Subcutaneous preadipocyte (primary cell): ENCODE measurements around the genes ALYREF, NPB, MAFG, RAC3 and DCXR.

DNA sequence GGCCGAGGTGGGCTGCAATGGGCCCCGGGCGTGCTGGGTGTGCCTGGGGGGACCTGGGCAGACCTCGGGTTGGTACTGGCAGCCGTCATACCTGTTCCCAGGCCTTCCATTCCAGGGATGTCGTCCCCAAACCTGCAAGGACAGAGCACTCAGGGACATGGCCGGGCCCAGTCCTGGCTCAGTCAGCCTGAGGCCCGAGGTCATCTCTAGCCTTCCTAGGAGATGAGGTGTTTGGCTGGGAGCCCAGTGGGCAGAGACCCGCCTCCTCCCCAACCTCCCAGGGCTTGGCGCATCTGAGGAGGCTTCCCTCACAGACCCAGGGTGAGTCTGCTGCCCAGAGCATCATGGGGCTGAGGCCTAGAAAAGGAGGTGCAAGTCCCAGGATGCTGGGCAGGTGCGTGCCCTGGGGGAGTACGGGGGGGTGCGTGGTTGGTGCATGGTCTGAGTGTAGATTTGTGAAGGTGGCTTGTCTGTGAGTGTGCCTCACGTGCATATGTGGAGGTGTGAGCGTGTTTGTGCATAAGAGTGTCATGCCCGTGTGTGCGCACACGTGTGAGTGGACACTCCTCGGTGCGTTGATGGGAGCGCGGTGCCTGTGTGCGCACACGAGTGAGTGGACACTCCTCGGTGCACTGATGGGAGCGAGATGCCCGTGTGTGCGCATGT lies 4.7 kb downstream of the PDE6G start:
- CAGE, long polyA plus RNA: no peak

GRCh38 chr17:81686785-81687231 lies 3.0 kb downstream of the HGS start:
- CAGE, long polyA plus RNA: no peak

DNA sequence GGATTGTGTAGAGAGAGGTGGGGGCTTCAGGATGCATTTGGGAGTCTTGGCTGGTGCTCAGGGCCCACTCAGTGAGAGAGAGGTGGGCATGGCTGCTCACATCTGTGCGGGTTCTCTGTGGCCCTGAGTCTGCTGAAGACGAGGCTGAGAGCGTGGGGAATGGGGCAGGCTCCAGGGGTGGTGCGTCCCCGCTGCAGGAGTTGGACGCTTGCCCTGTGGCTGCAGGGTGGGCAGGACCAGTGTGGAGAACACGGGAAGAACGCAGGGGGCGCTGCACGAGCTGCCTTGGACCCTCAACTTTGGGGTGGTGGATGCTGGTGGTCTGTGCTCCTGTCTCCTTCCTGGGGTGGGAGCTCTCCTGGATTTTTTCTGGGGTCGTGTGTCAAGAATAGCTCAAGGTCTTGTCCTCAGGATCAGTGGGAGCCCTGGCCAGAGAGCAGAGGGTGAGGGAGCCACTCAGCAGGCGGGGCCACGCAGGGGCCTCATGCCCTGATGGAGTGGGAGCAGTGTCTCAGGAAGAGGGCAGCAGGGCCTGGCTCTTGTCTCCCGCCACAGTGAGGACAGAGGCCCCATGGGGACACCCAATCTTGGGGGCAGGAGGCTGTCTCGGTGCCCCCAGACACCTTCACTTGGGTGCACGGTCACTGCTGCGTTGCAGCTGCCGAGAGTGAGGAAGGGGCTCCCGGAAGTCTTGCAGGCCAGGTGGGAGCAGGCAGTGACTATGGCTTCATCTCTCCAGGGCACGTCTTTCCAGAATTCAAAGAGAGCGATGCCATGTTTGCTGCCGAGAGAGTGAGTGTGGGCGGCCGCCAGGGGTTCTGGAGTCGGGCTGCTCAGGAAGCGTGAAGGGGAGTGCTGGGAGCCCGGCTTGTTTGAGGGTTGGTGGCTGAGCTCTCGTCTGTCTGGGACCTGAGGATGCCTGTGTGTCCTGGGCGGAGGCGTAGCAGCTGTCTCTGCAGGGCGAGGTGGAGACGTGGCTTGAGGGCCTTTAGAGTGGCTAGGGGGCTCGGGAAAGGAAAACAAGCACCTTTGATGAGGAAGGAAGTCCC lies 6.0 kb downstream of the HGS start:
- CAGE, long polyA plus RNA: no peak

GRCh38 chr17:81714115-81714388 lies 2.0 kb downstream of the SLC25A10 start:
- CAGE, long polyA plus RNA: no peak

- CAGE, long polyA plus RNA: no peak
These were observed 5.2 kb downstream of the P4HB start for GRCh38 chr17:81854850-81855903.

GRCh38 chr17:81860777-81861631 lies 669 bp upstream of the P4HB start:
- CAGE, long polyA plus RNA: no peak

DNA sequence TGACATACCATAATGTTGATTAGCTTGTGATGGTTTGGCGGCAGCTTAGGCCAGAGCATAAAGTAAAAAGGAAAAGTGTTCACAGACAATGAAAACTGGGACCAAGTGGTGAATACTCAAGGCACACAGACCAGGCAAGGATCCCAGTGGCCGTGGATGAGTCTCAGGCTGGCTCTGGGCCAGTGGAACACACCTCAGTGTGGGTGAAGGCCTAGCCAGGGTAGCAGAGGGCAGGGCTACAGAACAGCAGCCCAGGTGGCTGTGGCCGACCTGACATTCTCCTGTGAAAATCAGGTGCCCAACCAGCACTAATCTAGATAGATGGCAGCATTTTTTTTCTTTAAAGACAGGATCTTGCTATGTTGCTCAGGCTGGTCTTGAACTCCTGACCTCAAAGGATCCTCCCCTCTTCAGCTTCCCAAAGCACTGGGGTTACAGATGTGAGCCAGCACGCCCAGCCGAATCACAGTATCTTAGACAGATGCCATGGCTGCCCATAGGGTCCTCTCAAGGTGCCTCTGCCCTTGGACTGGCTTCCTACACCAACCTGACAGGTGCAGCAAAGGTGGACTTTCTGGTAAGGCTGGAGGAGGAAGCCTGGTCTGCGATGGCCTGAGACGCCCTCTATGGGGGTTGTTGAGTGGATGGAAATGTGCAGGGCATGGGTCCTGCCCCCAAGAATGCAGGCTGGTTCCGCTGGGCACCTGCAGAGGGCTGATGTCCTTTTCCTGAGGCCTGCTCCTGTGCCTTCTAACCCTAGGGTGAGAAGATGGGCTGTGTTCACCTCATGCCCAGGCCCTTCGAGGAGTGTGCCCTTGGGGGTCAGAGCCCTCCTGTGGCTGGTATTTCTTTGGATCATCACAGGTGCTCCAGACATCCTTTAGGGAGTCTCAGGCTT lies 3.7 kb upstream of the P4HB start:
- CAGE, long polyA plus RNA: no peak

- CAGE, long polyA plus RNA: no peak
These were observed 700 bp downstream of the ARHGDIA start for GRCh38 chr17:81870319-81870955.

- CAGE, long polyA plus RNA: no peak
These were observed 5.6 kb upstream of the ARHGDIA start for GRCh38 chr17:81876723-81877222.

DNA sequence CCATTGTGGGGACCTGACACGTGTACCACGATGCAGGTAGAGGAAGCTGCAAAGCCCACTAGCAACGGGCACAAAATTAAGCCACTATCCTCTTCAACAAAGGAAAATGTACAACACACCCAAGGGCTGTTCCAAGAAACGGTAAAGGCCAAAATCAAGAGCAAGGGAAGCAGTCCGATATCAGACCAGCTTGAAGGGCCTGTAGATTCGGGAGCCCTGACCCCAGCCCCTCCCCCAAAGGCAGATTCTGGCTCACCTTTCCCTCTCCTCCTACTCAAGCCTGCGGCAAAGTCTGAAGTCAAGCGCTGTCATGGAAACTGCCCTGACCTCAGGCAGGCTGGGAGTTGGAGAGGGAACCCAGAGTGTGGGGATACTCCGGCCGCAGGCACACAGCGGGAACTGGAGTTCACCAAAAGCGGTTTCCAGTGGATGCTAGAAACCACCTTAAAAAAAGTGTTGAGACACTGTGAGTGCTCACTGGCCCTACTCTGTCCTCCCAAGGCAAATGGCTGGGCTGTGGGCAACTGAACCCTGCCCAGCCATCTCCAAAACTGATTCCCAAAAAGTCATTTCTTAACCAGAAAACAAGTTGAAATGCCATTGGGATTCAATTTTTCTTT lies 1.7 kb downstream of the ALYREF start:
- CAGE, long polyA plus RNA: no peak

DNA sequence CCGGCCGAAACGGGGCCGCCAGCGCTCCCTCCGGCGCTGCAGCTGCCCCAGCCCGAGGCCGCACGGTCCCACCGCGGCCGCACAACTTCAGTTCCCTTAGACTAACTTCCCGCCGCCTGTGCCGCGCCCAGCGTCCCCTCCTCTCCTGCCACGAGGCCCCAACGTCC lies 578 bp downstream of the ALYREF start:
- CAGE, long polyA plus RNA: no peak

DNA sequence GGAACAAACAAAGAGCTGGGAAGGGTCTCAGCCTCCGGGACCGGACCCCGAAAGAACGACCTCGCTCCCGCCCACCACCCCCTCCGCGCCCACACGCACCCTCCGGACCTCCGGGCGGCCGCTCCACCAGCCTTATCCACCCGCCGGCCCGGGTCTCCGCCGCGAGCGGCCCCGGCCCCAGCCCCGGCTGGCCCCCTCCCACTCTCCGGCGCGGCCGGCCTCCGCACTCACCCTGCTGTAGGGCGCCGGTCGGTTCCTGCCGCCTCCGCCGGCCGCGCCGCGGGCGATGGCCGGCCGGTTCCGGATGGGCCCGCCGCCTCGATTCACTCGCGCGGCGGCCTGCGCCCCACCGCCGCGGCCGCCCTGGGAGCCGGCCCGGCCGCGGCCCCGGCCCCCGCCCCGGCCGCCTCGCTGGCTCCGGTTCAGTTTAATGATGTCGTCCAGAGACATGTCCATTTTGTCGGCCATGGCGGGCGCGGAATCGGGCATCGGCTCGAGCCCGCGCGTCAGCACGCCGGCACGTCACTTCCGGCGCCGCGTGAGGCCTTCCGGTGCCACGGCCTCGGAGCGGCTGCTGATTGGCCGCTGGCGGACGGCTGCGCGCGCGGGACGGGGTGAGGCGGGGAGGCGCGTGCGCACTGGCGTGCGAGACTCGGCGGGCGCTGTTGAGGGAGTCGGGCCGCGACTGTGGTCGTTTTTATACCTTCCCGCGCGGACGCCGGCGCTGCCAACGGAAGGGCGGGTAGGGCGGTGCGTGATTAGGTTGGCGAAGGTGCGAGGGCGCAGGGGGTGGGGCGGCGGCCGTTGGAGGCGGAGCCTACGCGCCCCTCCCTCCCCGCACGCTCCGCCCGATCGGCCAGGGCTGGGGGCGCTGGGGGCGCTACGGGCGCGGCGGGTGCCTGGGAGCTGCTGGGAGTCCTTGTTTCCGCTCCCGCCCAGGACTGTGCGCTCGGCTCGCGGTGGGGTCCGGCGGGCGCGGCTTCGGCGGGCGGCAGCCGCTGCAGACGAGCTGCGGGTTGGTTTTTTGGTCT lies at the start of gene ALYREF:
ALYREF (minus strand) TSS at position 495 of the 1,031 bp plus-strand sequence.
- CAGE, long polyA plus RNA: start-site peak on the plus strand centred at position 653 of the sequence, 71 bp wide, 2,729 and 469 reads in 2 replicates

DNA sequence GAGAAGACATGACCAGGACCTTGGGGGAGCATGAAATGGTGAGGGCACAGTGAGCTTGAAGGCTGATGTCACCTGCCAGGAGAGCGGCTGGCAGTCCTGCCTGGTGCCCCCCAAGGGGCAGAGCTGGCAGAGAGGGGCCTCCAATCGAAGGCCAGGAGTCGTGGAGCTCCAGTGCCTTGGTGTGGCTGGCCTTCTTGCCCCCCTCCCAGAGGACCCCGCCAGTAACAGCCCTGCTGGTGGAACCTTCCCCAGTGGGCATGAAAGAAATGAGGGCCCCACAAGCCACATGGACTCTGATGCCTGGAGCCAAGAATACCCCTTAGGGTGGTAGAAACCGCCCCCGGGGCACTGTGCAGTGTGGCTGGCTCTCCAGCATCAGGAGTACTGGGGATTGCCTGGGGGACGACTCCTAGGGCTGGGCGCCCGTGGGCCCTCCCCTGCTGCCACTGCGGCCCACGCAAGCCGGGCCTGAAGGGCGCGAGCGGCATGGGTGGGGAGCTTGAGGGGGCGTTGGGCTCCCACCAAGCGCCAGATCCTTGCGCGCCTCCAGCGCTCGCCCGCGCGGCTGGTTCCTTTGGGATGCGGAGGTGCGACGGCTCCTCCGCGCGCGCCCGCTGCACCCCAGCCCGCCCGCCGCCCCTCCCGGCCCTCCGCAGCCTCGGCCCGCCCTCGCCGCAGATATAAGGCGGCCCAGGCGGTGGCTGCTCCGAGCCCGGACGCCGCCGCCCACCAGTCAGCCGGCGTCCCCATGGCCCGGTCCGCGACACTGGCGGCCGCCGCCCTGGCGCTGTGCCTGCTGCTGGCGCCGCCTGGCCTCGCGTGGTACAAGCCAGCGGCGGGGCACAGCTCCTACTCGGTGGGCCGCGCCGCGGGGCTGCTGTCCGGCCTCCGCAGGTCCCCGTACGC lies at the start of gene NPB:
NPB (plus strand) TSS at position 709 of the 906 bp plus-strand sequence.
- CAGE, long polyA plus RNA: no peak

DNA sequence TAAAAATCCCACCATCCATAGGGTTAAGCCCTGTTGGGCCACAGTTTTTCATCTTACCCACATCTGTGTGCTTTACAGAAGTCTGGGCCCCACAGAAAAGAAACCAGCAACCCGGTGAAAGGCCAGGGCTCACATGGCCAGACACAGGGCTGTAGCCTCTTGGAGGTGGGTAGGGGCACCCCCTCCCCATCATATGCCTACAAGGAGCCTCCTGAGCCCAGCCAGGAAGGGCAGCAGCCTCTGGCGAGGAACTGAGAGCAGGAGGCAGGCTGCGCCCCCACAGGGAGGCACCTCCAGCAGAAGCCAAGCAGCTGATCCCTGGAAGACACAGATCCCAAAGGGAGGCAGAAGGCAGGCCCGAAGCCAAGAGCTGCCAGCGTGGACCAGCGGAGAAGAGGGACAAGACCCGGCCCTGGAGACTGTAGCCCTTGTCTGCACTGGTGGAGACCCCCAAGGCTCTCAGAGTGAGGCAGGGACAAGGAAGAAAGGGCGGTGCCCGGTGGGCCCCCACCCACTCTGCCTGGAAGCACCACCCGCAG lies 2.5 kb upstream of the SIRT7 start:
- CAGE, long polyA plus RNA: no peak

DNA sequence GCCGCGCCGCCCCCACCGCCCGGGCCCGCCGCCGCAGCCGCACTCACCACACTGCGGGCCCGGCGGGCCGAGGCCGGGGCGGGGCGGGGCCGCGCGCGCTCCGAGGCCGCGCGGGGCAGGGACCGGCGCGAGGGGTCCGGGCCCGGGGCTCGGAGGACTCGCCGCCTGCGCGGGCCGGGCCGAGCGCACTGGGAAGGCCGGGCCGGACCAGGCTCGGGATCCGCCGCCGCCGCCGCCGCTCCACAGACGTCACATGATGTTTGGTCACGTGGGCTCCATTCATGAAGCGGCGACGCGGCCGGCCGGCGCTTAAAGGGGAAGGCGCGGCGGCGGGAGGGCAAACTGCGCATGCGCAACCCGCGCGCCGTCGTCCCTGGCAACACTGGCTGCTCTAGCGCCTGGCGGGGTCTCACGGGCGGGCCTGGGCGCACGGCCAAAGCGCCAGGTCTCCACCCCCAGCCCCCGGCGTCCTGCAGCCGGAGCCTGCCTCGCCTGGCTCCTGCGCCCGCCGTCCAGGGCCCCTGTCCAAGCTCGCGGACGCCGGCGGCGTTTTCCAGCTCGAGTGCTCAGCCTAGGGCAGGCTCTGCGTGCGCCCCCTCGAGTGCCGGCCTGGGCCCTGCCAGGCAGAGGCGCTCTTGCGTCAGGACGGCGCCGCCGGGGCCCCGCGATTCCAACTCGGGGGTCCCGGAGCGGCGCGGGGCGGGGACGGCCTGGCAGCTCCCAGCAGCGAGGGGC lies at the start of gene MAFG:
MAFG (minus strand) TSS at position 255 of the 735 bp plus-strand sequence.
- CAGE, long polyA plus RNA: no peak

DNA sequence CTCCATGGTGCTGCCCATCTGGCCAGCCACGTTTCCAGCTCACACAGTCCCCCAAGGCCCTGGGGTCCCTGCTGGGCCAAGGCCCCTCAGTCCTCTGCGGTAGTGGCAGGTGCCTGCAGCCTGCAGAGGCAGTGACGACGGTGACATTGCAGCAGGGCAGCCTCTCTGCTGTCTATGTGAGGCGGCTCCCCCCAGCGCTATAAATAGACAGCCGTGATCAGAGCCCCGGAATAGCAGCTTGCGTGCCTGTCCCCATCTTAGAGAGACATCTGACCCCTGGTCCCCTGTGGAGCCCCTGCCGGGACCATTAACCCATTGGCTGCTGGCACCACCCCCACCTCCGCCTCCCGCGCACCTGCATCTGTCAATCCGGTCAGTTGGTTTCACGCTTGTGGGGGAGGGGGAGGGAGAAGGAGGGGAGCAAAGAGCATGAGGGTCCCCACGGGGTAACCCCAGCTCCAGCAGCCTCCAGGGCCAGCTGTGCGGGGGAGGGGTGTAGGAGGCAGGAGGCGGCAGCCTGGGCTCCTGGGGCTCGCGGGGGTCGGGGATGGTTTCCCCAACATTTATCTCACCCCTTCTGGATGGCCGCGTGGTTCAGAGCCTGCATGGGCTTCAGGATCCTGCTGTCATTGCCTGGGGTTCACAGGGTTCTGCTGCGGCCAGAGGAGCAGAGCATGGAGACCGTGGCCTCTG lies 4.8 kb upstream of the PYCR1 start:
- CAGE, long polyA plus RNA: no peak

- CAGE, long polyA plus RNA: no peak
These were observed 722 bp upstream of the NOTUM start for GRCh38 chr17:81961705-81962112.

DNA sequence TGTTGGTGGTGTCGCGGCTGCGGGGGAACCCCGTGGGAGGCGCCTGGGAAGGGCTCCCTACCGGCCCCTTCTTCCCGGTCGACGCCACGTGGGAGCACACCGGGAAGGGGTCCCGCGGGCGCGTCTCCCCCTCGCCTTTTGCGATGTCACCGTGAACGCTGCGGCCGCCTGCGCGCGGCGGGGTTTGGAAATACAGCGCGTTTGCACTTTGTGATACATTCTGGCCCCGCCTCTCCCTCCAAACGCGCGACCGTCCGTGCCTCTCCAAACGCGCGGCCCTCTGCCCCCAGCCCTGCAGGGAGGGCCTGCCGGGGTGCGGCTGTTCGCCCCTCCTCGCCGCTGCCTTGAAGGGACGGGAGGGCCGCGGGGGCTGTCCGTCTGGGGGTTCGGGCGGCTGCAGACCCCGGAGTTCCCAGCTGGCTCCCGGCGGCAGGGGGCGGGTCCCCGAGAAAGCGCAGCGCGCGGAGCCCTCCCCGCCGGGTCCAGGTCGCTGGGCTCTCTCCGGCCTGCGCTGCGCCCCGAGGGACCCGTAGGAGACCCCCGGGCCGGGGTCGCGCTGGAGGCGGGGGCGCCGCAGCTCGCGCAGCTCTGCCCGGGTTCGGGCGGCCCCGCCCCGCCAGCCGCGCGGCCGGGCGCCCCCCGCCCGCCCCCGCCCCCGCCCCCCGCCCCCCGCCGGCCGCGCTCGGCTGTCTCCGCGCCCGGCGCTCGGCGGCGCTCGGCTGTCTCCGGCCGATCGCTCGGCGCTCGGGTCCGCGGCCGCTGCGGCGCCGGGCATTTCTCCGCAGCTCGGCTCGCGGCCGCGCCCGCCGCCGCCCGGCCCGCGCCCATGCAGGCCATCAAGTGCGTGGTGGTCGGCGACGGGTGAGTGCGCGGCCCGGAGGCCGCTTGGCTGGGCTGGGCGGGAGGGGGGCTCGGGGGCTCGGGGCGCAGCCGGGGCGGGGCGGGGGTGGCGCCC lies at the start of gene RAC3:
RAC3 (plus strand) TSS at position 743 of the 955 bp plus-strand sequence.
- CAGE, long polyA plus RNA: no peak

DNA sequence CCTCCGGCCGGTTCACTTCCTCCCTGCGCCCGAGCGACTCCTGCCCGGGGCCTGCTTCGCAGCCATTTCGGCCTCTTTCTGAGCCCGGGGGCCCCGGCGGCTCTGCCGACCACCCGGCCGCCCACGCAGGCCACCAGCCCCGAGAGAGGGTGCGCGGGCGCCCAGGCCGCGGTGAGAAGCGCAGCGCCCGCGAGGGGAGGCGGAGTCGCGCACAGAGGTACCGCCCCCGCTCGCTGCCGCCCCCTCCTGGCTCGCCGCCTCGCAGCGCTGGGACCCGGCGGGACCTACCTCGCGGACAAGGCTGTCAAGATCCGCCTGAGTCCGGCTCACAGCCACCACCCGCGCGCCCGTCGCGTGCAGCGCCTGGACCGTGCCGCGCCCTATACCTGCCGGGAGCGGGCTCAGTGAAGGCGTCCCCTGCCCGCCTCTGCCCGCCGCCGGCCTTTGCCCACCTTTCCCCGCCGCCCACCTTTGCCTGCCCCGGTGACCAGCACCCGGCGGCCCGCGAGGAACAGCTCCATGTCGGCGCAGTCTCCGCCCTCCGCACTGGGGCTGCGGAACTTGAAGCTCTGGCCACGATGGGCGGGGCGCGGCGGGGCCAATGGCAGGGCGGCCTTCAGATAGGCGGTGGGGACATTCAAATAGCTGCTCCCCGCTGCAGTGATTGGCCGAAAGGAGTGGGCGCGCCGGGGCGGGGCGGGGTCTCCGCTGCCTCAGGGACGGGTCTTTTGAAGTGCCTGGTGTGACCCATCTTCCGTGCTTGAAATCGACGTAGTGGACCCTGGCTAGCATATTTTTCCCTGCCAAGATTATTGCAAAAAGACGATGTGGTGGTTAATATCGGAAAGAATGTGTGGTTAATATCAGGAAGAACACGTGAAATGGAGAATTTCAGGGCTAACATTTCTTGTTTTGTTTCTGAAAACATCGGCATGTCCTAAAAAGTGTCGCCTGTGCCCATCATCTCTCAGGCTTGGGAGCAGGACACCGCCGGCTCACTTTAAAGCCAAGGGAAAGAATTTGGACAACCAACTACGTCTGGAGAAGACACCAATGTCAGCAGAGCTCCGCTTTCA lies at the start of gene DCXR:
DCXR (minus strand) TSS at position 536 of the 1,076 bp plus-strand sequence.
- CAGE, long polyA plus RNA: start-site peak on the minus strand centred at position 166 of the sequence, 51 bp wide, 62 and 20 reads in 2 replicates; start-site peak on the minus strand centred at position 537 of the sequence, 26 bp wide, 276 and 134 reads in 2 replicates

DNA sequence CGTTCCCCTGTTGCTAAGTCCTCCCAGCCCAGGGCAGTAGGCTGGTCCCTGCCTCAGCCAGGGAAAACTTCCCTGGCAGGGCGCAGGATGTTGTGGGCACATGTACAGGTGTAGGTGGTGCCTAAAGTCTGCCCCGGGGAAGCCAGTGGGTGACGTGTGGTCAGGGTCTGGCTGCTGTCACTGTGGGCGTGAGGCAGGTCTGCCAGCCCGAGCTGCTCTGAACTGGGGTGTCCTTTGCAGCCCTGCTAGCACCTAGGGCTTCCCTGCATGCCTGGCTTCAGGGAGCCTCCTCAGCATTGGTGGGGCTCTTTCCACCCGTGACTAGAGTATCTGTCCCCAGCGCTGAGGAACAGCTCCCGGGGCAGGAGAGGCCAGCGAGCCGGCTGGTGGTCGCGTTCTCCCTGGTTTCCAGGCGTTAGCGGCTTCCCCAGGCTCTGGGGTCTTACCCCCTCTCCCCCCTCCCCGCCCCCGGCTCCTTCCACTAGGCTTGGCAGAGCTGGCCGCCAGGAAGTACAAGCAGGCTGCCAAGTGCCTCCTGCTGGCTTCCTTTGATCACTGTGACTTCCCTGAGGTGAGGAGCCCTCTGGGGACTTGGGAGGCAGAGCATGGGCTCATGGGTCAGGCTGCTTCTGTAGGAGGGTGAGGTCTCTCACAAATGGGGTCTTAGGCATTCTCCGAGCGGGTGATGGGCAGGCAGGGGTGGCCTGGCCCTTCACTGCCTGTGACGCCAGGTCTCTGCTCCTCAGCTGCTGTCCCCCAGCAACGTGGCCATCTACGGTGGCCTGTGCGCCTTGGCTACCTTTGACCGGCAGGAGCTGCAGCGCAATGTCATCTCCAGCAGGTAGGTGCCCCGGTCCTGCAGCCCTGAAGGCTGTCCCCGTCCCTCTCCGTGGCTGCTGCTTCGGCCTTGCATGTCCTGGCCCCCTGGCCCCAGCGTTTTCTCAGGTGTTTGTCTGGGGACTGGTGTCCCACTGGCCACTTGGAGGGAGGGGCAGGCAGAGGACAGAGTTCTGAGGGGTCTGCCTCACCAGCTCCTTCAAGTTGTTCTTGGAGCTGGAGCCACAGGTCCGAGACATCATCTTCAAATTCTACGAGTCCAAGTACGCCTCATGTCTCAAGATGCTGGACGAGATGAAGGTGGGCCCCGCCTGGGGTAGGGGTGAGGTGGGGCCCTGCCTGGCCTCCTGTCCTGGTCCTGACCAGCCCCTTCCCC lies 4.0 kb downstream of the GPS1 start:
- CAGE, long polyA plus RNA: no peak